Penis (tissue), 1 donor: ENCODE measurements around the genes ZNF12 and C1GALT1.

- PRO-cap, result no peak
These were observed 35.4 kb downstream of the CYTH3 start for GRCh38 chr7:6237026-6237399.

GRCh38 chr7:6247171-6247783 lies 25.1 kb downstream of the CYTH3 start:
- PRO-cap, result no peak

DNA sequence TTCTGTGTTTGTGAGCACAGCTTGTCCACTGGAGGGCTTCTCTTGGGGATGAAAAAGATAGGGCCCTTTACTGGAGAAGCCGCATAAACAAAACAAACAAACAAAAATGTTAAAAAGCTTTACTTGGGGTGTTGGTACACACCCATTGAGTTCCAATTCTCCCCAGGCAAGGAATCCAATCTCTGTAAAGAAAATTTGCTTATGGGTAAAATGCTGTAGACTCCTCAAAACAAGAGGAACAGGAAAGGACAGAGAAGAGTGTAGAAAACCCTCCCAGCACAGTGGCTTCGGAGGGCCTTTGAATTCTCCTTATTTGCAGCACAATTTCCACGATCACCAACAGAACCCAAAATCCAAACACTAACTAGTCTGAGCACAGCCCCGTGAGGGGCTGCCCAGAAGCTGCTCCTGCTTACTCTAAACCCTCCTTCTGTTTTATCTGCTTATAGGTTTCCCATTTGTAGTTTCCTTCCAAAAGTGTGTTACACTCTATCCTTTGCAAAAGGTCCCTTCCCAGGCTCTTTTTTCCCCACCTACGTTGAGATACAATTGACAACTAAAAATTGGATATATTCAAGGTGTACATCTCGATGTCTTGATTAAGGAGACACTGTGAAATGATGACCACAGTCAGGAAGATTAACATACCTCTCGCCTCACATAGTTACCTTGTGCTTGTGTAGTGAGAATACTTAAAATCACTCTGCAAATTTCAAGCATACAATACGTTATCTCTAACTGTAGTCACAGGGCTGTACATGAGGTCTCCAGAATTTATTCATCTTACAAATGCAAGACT lies 23.0 kb downstream of the CYTH3 start:
- PRO-cap, result no peak

GRCh38 chr7:6257674-6258057 lies 14.8 kb downstream of the CYTH3 start:
- PRO-cap, result no peak

DNA sequence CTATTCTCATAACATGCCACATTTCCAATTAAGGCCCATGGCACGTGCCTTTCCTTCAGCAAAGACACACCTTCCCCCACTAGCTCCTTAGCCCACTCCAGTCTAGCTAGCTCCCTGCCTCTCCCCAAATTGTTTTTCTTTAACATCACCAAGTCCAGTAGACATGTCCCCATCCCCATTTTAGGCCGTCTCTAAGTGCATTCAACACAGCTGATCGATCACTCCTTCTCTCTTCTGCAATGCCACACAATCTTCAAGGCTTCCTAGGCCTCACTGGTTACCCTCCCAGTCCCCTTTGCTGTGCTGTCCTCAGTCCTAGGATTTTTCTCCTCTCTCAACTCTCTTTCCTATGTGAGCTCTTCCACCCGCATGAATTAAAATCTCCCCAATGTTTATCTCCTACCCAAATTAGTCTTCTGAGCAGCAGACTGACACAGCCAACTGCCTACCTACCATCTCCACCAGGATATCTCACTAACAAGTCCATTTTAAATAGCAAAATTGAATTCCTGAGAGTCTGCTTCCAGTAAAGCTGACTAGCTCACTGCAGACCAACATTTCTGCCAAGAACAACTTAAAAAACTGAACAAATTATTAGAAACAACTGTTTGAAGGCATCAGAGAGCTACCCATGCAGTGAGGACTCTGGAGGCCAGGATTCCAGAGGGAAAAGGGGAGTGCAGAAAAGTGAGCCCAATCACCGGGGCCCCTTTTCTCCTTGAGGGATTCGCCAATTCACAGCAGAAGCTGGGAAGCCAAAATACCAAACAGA lies 11.8 kb downstream of the CYTH3 start:
- PRO-cap, result no peak

DNA sequence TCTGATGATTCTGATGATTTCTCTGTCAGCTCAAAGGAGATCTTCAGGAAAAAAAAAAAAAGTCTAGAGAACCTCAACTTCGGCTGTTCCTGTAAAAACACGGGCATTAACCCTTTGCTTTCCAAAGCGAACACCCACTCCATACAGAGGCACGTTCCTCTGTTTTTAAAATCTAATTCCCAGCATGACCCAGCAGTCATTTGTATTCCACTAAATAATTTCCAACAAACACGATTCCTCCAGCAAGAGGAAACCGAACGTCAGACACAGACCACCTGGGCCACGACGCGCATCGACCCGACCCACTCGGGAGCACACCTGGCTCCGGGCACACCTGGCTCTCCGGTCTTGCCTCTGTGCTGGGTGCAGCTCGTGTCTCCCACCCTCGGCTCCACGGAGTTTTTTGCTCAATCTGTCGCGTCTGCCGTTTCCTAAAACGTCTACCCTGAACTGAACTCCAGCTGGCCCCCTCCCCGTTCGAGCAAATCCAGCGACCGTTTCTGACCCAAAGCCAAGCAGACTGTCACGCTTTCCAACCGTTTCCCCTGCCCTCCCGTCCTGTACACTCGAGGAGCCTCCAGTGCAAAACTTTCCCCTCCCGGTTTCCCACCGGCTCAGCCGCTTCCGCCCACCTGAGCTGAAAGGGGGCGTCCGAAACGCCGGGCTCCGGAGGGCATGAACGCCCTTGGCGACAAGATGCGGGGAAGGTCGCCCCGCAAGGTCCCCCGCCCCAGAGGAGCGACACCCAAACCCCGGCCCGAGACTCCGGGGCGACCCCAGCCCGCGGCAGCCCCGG lies 788 bp downstream of the CYTH3 start:
- PRO-cap, result no peak

DNA sequence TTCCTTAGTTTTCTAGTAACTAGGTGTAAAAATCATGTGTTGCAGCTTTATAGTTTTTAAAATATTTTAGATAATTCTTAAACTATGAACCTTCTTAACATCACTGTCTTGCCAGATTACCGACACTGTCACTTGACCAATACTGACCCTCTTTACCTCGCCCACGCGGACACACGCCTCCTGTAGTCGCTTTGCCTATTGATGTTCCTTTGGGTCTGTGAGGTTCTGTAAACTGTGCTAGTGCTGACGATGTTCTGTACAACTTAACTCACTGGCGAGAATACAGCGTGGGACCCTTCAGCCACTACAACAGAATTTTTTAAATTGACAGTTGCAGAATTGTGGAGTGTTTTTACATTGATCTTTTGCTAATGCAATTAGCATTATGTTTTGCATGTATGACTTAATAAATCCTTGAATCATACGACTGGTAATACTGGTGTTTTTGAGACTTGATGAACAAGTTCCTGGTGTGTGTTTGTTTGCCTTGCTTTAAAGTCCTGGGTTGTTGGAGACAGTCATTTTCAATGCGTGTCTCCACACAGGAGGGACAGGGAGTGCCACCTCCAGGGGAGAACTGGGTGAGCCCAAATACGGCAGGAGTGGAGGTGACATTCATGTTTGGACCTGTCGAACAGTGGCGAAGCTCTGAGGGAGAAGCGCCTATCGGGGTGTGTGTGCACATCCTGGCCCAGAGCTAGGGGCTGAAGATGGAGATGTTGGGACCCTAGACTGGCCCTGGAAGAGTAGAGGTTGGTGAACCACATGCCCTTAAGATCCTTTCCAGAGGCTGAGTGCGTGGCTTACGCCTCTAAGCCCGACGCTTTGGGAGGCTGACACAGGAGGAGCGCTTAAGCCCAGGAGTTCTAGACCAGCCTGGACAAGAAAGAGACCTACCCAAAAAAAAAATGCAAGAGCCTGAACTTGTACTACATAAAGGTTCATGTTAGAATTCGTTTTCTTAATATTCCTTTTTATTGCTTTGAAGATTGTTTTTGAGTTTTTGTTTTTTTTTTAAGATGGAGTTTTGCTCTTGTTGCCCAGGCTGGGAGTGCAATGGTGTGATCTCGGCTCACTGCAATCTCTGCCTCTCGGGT lies 29.6 kb downstream of the RAC1 start:
- PRO-cap, result no peak

GRCh38 chr7:6424006-6424482 lies 23.7 kb downstream of the DAGLB start:
- PRO-cap, result no peak

- PRO-cap, result no peak
These were observed 23.3 kb downstream of the DAGLB start for GRCh38 chr7:6424483-6424868.

GRCh38 chr7:6435231-6436041 lies 12.3 kb downstream of the DAGLB start:
- PRO-cap, result no peak

- PRO-cap, result no peak
These were observed 14.5 kb upstream of the DAGLB start for GRCh38 chr7:6461751-6463102.

DNA sequence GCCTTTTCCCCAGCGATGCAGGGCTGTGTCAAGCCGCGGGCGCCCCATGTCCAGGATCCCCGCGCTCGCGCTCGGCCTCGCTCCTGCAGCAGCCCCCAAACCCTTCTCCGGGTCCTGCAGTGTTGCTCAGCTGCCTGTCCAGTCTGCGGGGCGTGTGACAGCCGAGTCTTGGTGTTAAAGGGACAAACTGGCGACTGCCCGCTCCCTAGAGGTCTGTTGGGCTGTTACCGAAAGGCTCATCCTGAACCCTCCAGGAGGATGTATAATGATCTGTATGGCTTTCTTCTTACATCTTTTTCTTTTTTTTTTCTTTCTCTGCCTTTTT lies 666 bp downstream of the INTS15 start:
- PRO-cap, result no peak

GRCh38 chr7:6642122-6642550 lies 5.0 kb downstream of the ZNF316 start:
- PRO-cap, result no peak

DNA sequence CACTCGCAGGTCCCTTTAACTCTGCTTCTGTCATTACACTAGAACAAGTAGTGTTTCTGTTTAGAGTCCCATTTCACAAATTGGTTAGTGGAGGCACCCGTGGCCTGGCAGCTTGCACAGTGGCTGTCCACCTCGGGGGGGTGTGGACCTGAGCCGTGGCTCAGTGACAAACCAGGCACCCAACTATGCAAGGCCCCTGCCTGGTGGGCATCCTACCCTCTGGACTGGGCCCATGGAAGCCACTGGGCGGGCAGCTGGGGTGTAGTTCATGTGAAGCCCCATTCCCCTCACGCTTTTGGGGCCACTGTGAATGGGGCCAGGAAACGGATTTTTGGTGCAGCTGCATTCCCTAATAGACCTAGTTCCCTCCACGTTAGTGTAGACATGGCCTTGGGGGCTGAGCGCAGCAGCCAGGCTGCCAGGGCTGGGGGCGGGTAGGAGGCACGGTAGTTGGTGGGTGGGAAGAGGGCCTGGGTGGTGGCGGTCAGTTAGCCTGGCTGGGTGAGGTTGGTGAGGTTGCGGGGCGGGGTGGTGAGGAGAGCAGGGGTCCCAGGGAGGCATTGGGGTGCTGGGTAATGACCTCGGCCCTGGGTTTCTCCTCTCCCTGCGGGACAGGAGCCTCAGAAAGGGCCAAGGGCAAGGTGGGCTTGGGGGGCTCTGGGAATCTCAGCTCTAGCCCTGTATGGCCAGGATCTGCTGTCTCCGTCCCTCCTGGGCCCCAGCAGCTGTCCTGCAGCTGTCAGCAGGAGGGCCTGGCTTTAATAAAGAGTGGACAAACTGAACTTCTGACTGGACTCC lies 18.7 kb downstream of the ZNF316 start:
- PRO-cap, result no peak

- PRO-cap, result no peak
These were observed 9.4 kb downstream of the ZNF12 start for GRCh38 chr7:6697182-6697977.

- PRO-cap, result unidirectional peak, minus-strand start at chr7:6706549; bidirectional peak, plus-strand start at chr7:6707020, minus-strand start at chr7:6706947
These were observed at the start of gene ZNF12 for GRCh38 chr7:6706269-6707500. ZNF12 (minus strand) TSS chr7:6706947.

DNA sequence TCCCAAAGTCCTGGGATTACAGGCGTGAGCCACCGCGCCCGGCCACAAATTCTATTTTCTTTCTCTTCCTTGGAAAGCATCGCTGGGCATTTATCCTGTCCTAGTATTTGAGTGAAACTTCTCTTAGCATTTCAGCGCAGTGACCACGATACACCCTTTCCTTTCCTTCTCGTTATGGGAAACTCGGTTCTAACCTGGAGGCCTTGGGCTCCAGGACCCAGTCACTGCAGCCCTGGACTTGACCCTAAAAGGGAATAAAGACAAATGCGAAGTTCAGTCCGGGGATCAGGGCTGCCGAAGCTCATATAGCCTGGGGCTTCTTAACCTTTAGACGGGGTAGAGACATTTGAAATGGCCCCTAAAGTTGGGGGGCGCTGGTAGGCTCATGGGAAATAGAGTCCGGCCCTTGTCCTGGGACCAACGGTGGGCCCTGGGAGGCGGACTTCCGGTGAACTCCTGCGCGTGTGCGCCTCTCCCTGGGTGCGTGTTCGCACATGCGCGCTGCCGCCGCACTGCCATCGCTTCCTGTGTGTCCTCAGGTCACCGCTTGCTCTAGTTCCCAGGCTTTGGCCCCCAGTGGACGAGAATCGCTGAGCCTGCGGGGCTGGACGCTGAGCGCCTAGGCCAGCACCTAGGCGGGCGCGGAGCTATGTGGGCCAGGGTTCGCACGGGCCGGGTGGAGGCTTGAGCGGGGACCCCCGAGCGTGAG lies 22.7 kb upstream of the ZNF12 start:
- PRO-cap, result bidirectional peak, plus-strand start at position 576 of the sequence, minus-strand start at position 455 of the sequence

DNA sequence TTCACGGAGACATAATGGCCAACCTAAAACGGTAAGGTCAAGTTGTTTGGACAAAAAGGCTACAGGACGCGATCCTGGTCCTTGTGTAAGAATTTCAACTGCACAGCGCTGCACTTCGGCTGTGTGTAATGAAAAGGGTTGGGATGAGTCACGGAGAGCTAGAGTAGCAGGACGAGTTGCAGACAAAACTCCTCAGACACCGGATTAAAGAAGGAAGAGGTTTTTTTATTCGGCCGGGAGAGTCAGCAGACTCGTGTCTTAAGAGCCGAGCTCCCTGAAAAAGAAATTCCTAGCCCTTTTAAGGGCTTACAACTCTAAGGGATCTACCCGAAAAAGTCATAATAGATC lies 124.1 kb upstream of the CCZ1B start:
- PRO-cap, result unidirectional peak, plus-strand start at position 228 of the sequence

GRCh38 chr7:6990831-6991686 lies 165.0 kb upstream of the CCZ1B start:
- PRO-cap, result no peak

- PRO-cap, result bidirectional peak, plus-strand start at chr7:7182544, minus-strand start at chr7:7182383; bidirectional peak, plus-strand start at chr7:7183249, minus-strand start at chr7:7183129
These were observed at the start of gene C1GALT1 for GRCh38 chr7:7182462-7183663. C1GALT1 (plus strand) TSS chr7:7182544.